ENCODE measurements around a stretch of chr15.

DNA sequence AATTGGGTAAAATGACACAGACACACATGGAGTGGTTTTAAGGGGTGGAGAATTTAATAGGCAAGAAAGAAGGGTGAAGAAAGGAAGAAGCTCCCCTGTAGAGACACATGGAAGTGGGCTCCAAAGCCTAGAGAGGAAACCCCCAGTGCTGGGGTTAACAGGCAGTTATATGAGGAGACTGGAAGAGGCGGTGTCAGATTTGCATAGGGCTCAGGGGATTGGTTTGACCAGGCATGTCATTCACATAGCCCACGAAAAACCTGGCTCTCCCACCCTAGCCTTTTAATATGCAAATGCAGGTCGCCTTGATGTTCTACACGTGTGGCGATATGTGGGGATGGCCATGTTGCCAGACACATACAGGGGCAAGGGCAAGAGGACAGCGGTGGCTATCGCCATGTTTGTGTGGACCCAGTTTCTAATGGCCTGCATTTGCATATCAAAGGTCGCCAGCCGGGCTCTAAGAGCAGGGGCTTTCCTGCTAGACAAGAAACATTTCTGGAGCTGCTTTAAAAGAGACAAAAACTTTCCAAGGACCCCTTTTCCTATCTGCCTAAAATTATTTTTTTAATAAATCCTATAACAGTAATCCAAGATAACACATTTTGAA, 2.0 kb upstream of the DPH6 start:
- PRO-cap, result no peak

DNA sequence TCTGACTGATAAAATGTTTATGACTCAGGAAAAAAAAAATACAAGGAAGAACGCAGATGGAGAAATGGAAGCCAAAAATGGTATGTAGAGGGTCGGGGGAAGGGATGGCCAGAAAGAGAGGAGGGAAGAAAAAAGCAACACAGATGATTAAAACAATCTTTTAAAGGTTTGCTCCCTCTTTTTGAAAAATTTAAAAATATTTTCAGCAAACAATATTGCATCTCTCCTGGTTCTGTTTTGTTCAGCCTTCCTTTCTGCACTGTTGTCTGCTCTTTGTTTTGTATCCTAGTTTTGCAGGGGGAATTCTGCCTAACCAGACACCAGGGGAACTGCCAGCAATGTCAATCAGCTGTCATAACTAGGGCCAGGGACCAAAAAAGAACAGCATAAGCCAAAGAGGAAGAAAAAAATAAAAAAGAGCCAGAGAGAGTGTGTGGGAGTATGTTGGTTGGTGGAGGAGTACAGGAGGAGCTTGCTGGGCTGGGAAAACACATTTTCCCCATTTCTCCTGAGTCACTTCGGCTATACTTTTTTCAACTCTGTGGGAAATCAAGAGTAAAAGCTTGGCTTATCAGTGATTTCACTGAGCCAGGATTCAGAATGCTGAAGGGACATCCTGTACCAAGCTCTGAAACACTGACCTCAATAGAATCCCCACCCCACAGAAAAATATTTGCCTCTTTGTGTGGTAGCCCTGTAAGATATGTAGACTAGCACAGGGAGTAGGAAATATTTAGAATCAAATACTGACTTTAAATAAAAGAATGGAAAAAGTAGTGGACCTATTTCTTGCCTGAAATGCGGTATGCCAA, 144.7 kb upstream of the DPH6 start:
- PRO-cap, result no peak

DNA sequence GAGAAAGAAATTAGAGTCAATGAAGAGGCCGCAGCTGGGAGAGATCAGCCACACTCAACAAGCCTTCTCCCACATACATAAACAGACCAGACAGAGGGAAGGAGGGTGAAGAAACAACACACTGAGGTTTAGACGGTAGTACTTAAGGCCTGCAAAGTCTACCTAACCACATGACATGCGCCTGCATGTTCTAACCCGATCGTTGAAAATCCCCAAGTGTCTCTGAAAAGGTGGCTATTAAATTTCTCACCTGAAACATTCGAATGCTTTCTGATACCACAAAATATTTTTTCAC, 110.6 kb upstream of the CDIN1 start:
- PRO-cap, result no peak

DNA sequence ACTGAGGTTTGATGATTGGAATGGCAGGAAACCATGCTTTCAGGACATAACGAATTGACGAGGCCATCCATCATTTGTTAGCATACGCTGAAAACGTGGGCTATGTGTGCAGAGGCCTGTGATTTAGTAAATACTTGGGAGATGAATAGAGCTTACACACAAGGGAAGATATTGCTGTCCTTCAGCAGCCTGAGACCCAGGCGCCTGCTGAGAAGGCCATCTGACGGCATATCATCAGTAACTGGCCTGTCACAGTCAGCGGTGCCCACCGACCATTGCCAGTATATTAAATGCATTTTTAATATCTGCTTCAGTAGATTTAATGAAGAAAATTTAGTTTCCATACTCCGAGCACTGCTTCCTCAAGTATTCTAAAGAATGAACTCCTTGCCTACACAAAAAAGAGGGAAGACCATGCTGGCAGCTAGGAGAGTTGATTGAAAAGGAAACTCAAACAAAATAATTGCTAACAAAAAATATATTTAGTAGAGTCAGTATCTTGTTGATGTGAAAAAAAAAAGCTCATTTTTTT, 16.3 kb downstream of the CDIN1 start:
- PRO-cap, result no peak

DNA sequence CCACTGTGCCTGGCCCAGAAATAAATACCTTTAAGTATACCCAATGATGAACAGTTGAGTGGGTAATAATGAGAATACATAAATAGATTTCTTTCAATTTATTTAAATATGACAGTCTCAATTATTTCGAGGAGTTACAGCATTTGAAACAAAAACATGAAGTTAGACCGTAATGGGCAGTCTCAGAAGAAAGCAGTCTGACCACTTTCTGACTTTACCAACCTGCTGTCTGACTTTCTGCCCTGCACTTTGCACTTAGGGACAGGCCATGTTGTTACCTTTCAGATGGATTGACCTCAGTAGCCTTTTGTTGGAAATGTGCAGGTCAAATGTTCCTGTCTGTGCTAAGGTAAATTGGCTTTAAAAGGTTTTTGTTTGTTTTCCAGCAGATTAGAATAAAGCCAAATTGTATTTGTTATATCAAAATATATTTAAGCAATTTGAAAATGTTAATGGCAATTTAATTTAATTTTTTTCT, 67.9 kb downstream of the CDIN1 start:
- PRO-cap, result no peak

DNA sequence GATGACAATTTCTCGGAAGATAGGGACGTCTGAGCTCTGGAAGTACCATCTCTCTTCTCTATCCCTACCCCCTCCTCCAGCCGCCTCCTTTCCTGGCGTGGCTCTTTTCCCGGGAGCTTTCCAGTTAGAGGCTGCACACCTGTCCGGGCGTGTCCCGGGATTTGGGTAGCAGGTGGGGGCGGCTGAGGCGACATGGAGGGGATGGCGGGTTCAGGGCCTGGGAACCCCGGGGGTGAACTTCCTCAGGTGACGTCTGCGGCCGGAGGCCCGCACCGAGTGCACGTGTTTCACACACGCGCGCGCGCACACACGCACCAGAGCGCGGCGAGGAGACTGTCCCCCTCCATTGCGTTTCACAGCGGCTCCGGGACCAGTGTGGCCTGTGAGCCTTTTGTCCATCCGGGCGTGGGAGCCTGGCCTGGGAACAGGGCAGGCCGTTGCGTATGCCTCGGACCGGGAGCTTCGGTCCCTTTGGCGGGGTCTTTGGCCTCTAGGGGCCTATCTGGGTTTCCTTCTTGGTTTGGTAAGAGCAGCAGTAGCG, 220.2 kb downstream of the MEIS2 start:
- PRO-cap, result no peak

- PRO-cap, result no peak
Observed at GRCh38 chr15:36887757-36887992, 212.7 kb downstream of the MEIS2 start.

DNA sequence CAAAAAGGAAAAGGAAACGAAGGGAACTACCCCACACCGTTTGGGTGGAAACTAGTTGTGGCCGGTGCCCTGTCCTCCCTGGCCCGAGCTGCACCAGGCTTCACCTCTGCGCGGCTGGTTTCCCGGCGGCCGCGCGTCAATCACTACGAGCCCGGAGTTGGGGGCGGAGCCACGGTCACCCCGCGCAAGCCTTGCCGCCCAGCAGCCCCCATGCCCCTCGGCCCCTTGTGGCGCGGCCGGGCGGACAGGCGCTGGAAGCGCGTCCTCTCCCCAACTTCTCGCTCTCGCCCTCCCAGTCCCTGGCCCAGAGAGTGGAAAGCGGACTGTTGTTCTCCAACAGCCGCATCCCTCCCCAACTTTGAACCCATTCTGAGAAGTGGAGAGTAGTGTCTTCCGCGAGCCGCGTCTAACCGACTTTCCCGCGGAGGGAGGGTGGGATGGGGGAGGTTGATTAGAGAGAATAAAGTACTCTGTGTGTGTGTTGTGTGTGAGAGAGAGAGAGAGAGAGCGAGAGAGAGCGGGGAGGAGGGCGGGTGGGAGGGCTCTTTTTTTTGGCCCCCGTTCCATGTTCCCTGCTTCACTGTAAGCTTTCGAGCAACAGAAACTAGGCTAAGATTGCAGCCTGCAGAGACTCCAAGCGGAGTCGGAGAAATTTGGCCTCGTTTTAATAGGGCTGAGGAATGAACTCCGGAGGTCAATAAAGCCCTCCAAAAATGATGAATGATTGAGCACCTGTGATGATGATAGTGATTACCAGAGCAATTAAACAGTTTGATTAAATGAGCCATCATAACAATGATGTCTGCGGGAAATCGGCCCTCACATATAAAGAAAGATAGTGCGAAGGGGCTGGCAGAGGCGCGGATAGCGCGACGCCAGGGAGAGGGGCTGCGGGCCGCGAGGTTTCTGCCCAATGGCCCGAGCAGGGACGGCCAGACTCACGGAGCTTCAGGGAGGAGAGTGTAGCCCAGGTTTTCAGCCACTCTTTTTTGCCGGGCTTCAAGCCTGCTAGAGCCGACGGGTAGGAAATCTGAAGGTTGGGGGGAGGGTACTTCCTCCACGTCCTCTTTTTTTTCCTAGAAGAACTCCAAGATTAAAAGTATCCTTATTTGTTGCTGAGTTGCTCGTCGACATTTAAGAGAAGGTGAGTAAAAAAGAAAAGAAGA, 1.7 kb upstream of the MEIS2 start:
- PRO-cap, result no peak

- PRO-cap, result no peak
Observed at GRCh38 chr15:37106575-37107763, 6.6 kb upstream of the MEIS2 start.

DNA sequence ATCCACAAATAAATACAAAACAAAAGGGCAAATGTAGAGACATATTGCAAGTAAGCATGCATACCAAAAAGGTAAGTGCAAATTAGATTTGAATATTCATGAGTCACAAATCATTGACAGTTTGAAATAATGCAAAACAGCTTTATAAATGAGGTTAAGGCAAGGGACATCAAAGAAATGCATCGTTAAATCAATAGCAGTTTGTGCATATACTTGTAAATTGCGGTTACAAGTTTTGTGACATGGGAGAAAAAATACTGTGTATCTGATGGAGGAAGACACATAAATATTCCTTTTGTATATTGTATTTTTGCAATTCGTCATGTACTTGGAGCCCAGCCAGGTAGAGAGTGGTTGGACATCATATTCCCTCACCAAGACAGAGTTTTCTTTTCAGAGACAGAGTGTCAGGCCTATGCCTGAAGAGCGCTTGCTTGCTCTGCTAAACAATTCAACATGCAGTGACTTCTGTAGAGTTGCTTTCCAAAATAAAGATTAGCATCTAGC, 24.7 kb upstream of the MEIS2 start:
- PRO-cap, result no peak

- PRO-cap, result no peak
Observed at GRCh38 chr15:38065710-38066020, 131.2 kb downstream of the TMCO5A start.

- PRO-cap, result no peak
Observed at GRCh38 chr15:38073477-38073959, 139.1 kb downstream of the TMCO5A start.

- PRO-cap, result no peak
Observed at GRCh38 chr15:38091647-38092009, 157.2 kb downstream of the TMCO5A start.

- PRO-cap, result no peak
Observed at GRCh38 chr15:38307148-38307858, 54.7 kb downstream of the SPRED1 start.

DNA sequence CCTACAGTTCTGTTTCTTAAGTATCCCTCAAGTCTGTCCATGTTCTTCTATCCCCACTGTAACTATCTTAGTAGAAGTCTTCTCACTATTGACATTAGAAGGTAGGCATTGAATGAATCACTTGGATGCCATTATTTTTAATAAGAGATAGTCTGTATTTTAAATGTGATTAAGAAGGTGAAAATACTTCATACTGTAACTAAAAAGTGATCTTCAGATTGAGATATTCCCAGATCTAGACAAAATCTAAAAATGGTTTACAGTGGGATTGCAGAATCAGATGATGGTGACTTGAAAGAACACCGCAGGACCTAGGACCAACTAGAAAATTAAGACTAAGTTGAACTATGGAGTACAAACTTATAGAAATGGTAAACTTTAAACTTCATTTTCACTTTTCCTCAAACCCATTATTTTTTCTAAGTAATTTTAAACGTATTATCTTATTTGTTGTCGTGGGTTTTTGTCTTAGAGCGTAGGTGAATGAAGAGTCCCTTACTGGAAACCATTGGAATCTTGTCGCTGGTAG, 94.3 kb upstream of the FAM98B start:
- PRO-cap, result no peak

GRCh38 chr15:38696145-38696862, 131.7 kb upstream of the RASGRP1 start:
- PRO-cap, result no peak

GRCh38 chr15:39154009-39154797, 426.7 kb upstream of the THBS1 start:
- PRO-cap, result no peak

DNA sequence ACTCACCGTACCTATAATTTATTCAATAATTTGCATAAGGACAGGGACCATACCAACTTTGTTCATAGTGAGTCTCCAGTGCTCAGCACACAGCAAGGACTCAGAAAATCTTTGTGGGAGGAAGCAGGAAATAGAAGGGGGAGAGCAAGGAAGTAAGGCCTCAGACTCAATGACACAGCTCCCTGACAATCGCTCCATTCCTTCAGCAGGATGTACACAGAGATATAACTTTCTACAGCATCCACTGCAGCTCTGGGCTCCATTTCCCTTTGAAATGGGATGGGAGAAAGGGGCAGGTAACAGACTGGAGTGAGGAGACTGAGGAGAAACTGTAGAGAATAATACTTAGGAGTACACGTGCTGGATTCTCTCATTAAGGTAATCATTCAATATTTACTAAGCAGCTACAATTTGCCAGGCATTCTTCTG, 330.4 kb upstream of the THBS1 start:
- PRO-cap, result no peak

DNA sequence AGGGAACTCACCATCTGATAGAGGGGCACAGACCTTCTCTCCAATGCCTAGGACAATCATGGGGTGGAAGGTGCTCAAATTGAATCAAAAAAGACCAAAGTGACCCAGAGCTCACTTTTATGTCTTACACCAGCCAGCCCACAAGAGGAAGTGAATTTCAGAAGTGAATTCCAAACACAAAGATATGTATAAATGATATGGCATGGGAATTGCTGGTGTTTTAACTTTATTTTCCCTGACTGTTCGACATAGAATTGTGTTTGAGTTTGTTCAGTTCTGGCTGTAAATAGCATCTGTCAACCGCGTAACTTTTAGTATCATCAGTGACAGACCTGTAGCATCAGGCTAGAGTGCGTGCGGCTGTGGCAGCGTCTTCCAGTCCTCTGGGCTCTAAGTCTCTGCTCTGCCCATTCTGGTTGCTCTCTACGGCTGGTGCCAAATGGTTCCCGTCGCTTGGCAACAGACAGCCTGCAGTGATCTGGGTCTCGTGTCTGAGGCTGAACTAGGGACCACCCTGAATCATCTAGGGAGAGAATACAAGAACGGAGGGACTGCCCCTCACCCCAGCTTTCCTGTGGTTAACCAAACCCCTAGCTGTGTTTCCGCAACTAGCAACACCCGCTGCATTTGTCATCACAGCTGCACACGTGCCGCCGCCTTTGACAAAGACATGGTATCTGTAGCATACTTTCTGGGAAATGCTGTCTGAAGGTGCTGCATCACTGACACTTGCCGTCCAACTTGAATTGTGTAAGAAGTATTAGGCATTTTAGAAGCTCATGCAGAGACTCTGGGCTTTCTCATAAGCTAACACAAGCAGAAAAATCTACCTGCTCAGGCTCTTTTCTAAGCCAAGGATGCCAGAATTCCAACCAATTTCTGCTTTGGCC, 153.9 kb upstream of the THBS1 start:
- PRO-cap, result no peak

GRCh38 chr15:39589129-39590096, 8.5 kb downstream of the THBS1 start:
- PRO-cap, result no peak

Data from LUHMES (cell line).